MCF 10A (cell line): ENCODE results near the gene DNAJB6.

GRCh38 chr7:156861784-156862302 is 31.1 kb downstream of the LMBR1 start:
- PRO-cap = no peak
- RRBS = no CpG with 5 or more reads among the region's 1 CpG

DNA sequence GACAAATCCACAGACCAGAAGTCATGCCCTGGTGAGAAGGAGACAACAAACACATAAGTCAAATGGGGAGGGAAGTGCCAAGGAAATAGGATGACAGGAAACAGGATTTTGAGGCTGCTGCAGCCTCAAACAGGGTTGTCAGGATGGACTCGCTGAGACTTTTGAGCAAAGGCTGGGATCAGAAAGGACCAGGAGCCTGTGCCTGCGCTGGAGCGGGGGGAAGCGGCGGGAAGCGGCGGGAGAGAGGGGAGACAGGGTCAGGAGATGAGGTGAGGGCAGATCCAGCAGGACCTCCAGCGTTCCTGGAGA is 2.2 kb upstream of the NOM1 start:
- PRO-cap = no peak
- RRBS = no CpG with 5 or more reads among the region's 8 CpGs

GRCh38 chr7:156999074-157000032 is 11.1 kb downstream of the MNX1 start:
- PRO-cap = no peak
- RRBS = under 1% methylated on average over 21 of the region's 67 CpGs

GRCh38 chr7:157183349-157184233 is 44.9 kb downstream of the UBE3C start:
- PRO-cap = no peak
- RRBS = no CpG with 5 or more reads among the region's 24 CpGs

- PRO-cap = no peak
- RRBS = no CpG with 5 or more reads among the region's 6 CpGs
Observed at GRCh38 chr7:157220487-157220861, 81.7 kb downstream of the UBE3C start.

DNA sequence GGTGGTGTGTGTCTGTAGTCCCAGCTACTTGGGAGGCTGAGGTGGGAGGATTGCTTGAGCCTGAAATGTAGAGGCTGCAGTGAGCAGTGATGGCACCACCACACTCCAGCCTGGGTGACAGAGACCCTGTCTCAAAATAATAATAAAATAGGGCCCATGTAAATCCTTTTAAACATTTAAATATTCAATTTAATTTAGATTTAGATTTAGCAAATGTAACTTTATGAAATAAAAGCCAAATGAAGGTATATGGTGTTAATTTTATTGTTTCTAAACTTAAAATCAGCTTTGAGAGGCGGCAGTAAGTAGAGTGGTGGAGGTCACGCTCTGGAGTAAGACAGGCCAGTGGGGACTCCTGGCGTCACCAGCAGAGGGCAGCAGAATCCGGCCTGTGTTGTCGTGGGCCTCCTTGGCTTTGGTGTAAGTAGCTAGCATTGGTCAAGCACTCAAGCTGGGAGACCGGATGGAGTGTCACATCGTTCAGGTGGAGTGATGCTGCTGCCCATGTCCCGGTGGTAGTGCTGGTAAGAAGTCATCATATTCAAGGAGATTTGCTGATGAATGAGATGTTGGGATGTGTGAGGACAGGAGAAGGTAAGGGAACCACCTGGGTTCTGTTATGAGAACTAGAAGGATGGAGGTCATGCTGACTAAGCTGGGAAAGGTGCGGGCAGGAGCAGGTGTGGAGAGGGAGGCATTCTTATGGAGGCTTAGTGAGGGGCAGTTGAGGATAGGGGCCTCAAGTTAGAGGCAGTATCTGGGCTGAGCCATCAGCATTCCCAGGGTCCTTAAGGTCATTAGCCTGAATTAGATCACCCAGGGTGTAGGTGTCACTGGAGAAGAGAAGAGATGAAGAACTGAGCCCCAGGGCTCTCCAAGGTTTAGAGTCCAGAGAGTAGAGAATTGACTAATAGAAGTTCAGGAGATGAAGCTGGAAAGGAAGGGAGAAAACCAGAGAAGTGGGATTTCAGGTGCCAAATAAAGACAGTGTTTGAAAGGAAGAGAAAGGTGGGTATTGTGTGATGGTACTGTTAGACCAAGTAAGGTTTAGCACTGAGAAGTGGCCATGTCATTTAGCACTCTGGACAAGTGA is 98.5 kb upstream of the DNAJB6 start:
- PRO-cap = no peak
- RRBS = 51% methylated on average over 5 of the region's 9 CpGs

DNA sequence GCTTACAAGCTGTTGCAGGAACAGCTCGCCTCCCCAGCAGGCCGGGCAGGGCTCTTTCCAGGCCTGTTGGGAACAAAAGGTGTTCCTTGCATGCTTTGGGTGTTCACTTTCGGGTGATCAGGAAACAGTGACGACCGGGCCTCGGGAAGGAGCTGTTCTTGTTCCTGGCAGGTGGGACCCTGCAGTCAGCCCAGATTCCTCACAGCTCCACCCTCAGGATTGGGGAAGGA is 50.7 kb upstream of the DNAJB6 start:
- PRO-cap = no peak
- RRBS = 38% methylated on average over 4 of the region's 6 CpGs

GRCh38 chr7:157336302-157337212 is at the start of gene DNAJB6:
Gene DNAJB6, plus strand, starts transcription at chr7:157337004.
- PRO-cap = bidirectional peak, plus-strand start at chr7:157337013, minus-strand start at chr7:157336922
- RRBS = 2% methylated on average over 15 of the region's 102 CpGs

DNA sequence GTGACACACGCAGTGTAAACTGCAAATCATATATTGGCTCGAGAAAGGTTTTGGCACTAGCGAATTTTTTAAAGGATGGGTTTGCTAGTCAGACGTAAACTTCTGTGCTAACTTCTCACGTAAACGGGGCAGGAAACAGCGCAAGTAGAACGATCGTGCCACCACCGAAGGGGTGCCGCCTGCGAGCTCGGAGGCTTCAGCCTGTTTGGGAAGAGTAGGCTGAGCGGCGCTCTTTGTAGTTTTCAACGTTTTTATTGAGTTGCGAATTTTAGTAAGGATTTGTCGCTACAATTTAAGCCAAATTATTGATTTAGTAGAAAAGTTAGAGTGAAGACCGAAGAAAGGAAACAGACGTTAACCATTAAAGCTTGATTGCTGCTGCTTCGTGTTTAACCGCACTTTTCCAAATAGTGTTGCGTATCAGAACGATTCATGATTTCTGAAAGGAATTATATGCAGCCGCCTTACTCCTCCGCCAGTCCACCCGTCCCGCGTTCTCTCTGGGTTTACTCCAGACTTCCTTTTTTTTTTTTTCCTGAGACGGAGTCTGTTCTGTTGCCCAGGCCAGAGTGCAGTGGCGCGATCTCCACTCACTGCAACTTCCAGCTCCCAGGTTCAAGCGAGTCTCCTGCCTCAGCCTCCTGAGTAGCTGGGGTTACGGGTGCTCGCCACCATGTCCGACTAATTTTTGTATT is 1.2 kb downstream of the DNAJB6 start:
- PRO-cap = no peak
- RRBS = no CpG with 5 or more reads among the region's 36 CpGs

- PRO-cap = no peak
- RRBS = no CpG with 5 or more reads among the region's 12 CpGs
Observed at GRCh38 chr7:157384678-157385529, 48.1 kb downstream of the DNAJB6 start.

GRCh38 chr7:157412039-157412534 is 75.3 kb downstream of the DNAJB6 start:
- PRO-cap = no peak
- RRBS = no CpG with 5 or more reads among the region's 14 CpGs

GRCh38 chr7:157502616-157503370 is 166.0 kb downstream of the DNAJB6 start:
- PRO-cap = no peak
- RRBS = no CpG with 5 or more reads among the region's 16 CpGs

- PRO-cap = no peak
- RRBS = no CpG with 5 or more reads among the region's 17 CpGs
Observed at GRCh38 chr7:158016395-158016868, 571.2 kb downstream of the PTPRN2 start.

GRCh38 chr7:158070112-158071101 is 517.2 kb downstream of the PTPRN2 start:
- PRO-cap = no peak
- RRBS = no CpG with 5 or more reads among the region's 27 CpGs

DNA sequence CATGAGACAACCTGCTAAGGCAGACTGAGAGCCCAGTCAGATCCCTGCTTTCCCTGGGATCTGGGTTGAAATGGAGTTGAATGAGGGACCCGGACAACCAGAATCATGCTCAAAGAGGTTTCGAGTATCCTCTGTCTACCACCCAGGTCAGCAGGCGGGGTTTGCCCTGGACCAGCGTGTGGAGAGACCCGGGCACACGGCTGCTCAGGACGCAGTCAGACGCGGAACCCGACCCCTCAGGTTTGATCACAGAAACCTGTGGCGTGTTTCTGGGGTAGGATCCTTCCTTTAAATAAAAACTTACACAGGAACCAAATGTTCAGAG is 330.6 kb downstream of the PTPRN2 start:
- PRO-cap = no peak
- RRBS = 49% methylated on average over 5 of the region's 11 CpGs

DNA sequence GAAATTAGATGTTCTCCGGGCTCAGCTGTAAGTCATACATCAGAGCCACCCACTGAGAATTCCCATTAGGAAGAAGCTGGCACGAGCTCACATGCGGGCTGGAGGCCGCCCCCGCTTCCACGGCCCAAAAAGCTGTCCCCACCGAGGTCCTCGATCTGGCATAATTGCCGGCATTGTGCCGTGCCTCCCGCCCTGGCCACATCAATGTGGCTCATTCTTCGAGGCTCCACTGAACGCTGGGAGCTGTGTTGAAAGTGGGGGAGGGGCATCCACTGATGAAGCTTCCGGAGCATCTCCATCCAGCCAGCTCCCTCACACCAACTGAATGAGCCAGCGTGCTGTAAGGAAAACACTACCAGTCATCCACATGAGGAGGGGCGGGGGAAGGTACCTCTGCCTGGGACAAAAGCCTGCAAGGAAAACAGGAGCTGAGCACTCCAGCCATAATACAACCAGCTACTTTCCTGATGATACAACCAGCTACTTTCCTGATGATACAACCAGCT is 173.1 kb downstream of the PTPRN2 start:
- PRO-cap = bidirectional peak, plus-strand start at position 326 of the sequence, minus-strand start at position 323 of the sequence
- RRBS = no CpG with 5 or more reads among the region's 16 CpGs

GRCh38 chr7:158516804-158517457 is 70.7 kb downstream of the PTPRN2 start:
- PRO-cap = no peak
- RRBS = no CpG with 5 or more reads among the region's 14 CpGs

DNA sequence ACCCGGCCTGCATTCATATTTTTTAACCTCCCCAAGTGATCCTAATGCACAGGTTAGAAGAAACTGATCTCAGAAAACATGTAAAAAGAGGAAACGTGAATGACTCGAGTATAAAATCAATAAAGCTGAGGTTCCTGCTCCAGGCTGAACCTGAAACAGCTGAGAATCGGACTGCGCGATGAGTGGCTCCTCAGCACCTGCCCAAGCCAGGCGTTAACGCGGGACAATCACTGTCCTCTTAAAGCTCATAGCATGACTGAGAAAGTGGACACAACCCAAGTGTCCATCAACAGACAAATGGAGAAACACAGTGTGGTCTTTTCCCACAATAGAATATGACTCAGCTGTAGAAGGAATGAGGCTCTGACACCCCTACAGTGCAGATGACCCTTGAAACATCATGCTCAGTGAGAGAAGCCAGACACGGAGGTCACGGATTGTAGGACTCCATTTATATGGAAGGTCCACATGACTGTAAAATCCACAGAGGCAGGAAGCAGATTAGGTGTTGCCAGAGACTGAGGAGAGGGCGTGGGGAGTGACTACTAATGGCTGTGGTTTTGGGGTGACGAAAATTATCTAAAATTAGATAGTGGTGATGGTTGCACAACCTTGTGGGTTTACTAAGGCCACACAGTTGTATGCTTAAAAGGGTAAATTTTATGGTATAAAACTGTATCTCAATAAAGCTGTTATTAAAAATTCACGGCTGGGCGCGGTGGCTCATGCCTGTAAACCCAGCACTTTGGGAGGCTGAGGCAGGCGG is 6.0 kb upstream of the NCAPG2 start:
- PRO-cap = unidirectional peak, minus-strand start at position 476 of the sequence
- RRBS = no CpG with 5 or more reads among the region's 17 CpGs

DNA sequence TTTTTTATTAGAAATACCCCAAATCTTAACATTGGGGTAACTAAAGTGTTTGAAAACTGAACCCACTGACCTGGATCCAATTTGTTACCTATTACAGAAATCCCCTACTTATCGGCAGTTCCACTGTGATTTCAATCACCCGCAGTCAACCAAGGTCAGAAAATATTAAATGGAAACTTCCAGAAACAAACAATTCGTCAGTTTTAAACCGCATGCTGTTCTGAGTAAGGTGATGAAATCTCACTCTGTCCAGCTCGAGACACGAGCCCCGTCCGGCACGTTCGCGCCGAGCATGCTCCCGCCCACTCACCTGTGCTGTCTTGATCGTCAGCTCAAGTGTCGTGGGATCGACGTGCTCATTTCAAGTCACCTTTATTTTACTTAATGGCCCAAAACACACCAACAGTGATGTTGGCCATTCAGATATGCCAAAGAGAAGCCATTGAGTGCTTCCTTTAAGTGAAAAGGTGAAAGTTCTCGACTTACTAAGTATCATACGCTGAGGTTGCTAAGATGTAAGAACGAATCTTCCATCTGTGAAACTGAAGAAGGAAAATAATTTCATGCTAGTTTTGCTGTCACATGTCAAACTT is 21.2 kb downstream of the ESYT2 start:
- PRO-cap = no peak
- RRBS = no CpG with 5 or more reads among the region's 20 CpGs

DNA sequence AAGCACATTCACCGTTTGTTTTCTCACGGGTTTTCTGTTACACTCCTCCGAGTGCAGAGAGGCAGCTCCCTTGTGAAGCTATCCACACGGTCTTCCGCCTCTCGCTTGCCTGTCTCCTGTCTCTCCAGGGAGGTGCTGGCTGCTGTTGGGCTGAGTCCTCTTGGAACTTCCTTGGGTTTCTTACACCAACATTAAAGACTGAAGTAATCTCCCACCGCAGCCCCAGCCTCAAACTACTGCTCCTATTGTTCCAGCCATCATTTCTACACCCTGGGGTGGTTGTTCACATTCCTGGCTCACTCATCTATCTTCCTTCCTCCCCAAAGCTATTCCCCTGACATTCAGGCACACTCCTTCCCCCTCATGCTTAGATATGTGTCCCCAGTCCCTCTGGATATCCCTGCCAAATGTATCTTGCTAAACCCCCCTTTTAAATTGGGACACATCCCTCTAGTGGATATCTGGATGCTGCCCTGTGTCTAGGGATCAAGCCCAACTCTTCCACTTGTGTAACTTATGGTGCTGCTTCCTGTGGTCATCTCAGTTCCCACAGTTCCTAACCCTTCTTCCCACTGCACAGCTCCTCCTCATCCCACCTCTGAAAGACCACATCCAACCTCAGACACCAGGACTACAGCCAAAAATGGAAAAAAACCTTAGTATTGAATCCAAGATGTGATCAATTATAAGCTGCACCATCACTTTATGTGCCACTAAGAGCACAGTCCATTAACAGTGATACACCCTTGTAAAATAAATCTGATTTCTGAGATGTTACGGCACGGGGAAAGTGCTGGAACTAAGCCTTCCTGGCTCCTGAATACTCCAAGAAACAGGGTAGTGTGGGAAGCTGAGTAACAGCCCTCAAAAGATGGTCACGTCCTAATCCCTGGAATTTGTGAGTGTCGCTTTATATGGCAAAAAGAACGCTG is 13.9 kb downstream of the ESYT2 start:
- PRO-cap = no peak
- RRBS = no CpG with 5 or more reads among the region's 12 CpGs